ENCODE results near the genes SULT1C4 and MALL.

DNA sequence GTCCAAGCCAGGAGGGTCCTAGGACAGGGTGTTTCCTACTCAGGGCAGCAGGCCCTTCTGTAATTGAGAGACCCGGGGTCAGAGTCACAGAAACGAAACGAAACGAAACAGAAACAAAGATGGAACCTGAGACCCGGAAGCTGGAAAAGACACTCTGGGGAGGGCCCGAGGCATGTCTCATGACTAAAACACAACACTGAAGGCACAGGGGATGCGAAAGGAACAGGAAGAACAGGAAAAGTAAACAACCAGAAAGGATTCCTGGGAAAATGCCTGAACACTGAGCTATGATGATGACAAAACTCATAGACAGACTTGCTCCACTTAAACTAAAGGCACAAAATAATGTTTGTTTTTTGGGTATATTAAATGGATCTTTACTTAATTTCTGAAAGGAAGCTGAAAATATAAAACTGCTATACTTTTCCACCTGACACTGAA, 16.7 kb upstream of the SULT1C2 start:
- PRO-cap, result no peak

- PRO-cap, result no peak
These were observed at the start of gene SULT1C4 for GRCh38 chr2:108377504-108378499. TSS of gene SULT1C4 (plus strand) at chr2:108377954.

GRCh38 chr2:108448238-108448951, 611 bp upstream of the GCC2 start:
- PRO-cap, result no peak

DNA sequence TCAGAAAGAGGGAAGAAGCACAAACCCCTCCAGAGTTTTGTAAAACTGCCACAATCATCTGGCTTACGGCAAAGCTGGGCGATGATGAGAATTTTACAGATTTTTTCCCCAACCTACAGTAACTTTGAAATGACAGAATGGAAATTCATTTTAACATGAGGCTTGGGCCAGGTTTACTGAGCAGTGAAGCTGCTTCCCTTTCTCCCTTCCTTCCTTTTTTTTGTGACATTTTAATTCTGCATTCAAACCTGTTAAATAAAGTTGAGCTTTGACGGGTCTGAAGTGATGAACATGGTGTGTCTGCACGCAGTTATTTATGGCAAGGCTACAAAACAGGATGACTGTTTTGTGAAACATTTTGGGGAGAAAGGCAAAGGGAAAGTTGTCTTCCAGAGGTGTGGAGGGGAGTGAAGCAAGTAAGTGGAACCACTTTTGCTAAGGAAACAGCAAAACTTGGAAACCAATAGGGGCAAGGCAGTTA, 61.7 kb upstream of the RANBP2 start:
- PRO-cap, result no peak

GRCh38 chr2:108753354-108753896, 33.1 kb upstream of the CCDC138 start:
- PRO-cap, result no peak

- PRO-cap, result no peak
These were observed 22.9 kb upstream of the CCDC138 start for GRCh38 chr2:108763202-108764465.

DNA sequence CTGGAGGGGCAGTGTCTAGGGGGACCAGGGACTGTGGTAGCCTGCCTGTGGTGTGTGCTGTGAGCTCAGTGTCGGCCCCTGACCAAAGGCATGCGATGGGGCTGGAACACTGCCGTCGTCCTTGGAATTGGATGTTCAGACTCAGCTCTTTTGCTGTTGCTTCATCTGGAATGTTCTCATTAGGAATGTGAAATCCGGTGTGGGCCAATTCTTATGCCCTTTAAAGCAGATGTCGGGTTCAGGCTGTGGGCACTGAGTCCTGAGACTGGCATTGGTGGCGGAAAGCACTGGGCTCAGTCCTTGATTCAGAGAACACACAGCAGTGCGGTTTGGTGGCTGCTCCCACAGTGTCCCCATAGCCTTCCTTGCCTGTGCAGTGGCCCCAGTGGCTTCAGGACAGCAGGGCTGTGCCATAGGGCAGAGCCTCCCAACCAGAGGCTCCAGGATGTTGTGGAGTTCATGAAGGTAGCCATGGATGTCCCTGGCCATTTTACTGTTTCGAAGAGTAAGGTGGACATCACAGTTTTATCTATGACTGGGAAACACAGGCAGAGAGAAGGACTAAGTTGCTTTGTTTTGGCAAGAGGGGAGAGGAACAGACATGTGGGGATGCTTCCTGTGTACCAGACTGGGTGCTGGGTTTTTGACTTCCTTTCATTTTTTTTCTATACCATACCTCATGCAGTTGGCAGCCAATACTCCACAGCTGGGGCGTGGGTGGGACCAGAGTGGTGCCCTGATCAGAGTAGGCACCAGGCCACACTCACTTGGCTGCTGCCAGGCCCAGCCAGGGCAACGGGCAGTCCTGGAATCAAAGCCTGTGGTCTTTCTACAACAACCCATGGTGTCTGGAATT, 44.9 kb downstream of the SH3RF3 start:
- PRO-cap, result no peak

- PRO-cap, result no peak
These were observed 109.6 kb downstream of the SH3RF3 start for GRCh38 chr2:109238497-109239025.

DNA sequence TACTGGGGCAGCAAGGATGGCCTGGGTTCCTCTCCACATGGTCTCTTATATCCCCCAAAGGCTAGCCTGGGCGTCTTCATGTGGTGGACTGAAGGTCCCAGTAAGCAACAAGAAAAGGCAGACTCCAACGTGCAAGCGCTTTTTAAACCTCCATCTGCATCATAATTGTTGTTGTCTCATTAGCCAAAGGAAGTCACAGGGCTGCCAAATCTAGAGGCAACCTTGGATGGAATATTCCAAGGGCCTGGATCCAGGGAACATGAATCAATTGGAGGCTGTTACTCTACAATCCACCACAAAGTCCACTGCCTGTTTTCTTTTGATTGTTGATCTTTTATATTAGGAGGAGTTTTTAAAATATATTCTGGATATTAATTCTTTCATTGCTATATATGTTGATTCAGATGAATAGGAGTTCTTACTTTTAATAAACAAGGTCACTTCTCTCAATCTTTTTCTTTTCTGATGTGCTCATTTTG, 118.8 kb downstream of the SH3RF3 start:
- PRO-cap, result no peak

GRCh38 chr2:109459482-109460084, 154.2 kb downstream of the SEPTIN10 start:
- PRO-cap, result no peak

DNA sequence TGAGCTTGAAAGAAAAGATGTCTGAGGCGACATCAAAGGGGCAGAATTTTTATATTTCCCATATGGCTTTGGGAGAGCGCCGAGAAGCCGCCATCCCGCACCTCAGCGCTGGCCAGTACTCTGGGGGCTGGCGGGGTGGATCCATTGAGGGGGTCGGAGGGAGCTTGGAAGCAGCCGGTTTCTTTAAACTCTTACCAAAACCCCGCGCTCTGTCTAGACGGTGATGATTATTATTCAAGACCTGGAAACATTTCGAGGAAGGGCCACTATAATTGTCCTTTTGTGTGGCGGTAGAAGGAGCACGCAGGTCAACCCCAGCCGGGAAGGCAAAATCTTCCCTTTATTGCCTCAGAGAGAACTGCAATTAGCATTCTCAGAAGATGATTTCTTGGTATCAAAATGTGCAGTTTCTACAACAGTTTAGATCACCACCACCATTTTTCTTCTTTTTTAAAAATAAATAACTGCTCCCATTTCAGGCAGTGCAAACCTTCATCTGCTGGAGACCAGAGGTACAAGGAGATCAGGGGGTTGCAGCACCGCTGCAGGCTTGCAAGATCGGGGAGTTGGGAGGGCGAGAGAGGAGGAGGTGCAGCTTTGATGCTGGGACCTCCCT, 111.2 kb downstream of the SEPTIN10 start:
- PRO-cap, result no peak

DNA sequence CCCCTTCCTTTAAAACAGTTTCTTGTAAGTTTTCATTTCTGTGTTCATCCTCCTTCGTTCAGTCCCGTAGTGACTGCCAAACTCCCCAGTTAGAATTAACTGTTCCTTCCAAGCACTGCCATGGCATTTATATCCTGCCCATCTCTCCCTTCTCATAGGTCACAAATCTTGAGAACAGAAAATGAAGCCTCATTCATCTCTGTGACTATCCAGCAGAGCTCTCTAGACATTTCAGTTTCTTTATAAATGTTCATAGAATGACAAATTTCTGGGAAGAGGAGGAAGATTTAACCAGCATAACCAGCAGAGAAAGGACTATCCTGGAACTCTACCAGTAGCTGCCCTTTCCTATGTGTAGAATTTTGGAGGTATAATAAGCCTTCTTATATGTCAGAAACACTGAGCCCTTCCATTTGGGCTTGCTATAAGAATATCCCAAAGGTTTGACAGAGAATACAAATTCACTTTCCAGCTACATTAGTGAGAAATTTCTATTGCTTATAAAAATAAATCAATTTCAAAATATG, 57.9 kb downstream of the SEPTIN10 start:
- PRO-cap, result no peak

GRCh38 chr2:109601551-109602210, 12.1 kb downstream of the SEPTIN10 start:
- PRO-cap, result no peak

DNA sequence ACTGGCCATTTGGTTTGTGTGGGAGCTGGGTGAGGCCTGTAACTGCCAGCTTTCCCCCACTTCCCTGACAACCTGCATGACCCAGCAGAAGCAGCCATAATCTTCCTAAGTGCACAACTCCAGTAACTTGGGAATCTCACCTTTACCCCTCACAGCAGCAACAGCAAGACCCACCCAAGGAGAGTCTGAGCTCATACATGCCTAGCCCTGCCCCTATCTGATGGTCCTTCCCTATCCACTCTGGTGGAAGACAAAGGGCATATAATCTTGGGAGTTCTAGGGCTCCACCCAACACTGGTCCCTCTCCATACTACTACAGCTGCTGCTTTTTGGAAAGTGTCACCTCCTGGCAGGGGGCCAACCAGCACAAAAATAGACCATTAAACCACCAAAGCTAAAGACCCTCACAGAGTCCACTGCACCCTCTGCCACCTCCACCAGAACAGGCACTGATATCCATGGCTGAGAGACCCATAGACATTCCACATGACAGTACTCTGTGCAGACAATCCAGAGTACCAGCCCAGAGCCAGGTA, 8.2 kb downstream of the MALL start:
- PRO-cap, result no peak

DNA sequence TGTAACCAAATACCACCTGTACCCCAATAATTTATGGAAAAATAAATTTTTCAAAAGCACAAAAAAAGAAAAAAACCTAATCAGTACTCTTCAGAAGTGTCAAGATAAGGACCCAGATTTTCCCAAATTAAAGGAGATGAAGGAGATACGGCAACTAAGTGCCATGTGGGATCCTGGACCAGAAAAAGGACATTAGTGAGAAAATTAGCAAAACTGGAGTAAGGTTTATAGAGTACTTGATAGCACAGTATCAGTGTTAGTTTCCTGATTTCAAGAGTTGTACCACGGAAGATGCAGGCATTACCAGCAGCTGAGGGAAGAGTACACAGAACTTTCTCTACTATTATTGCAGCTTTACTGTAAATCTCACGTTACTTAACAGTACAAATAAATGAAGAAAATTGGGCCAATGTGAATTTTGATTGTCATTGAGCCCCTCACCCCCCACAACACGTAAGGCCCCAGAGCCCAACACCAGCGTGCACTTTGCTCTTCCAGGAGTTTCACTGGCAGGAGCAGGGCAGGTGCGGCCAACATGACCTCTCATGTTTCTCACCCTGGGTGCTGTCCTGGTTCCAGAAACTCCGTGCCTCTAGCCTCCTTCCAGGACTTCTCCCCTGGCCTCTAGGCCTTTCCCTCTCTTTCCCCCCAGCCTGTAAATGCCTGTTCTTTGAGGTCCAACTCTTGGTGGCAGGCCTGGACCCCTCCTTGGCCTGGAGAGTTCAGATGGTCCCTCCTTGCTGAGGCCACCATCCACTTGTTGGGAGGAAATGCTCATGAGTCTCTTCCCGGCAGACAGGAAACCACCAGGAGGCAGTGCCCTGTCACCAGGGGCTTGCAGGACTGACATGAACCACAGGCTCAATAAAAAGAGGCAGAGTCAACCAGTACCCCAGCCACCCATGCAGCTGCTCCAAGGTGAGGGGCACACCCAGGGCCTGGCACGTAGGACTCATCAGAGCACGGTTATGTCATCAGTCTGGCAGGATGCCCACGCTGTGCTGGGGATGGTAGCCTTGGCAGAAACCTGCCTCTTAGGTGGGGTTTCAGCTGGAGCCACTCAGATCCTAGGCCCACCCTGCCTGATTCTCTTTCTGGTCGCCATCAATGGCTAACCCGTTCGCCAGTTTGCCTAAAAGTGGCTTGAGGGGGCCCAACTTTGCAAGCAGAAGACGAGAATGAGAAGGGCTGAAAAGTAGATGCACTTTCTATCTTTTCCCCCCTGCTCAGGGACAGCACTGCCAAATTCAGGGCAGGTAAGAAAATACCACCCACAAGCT, 1.6 kb downstream of the MALL start:
- PRO-cap, result no peak

DNA sequence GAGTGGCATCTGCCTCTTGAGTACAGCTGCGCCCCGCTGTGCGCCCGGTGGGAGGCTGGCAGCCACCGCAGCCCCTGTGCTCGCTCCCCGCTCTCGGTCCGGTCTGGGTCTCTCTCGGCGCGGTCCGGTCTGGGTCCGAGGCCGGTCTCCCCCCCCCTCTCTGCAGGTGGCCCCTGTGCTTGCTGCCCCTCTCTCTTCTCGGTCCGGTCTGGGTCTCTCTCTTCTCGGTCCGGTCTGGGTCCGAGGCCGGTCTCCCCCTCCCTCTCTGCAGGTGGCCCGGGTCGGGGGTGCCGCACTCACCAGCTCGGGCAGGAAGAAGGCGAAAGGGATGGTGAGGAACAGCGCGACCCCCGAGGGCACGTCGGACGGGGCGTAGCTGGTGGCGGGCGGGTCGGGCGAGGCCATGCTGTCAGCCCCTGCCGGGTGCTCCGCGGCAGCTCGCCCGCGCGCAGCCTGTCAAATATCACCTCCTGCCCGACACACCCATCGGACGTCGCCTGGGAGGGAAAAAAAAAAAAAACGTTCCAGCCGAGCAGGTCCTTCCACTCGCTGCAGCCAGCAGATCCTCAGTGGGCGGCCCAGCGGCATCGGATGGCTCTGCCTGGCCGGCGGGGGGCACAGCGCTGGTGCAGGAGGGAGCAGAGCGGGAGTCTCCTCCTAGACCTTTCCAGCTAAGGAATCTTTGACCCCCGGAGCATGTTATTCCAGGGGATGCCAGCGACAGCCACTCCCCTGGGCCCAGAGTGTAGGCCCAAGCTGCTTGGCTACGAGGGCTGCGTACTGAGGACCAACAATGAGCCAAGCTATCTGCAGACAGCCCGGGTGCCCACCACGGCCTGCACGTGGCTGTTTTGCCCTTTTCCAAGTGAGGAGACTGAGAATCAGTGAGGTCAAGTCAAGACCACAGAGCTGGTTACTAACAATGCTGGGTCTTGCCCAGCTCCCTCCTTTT, at the start of gene MALL:
TSS of gene MALL (minus strand) at position 435 of the 952 bp plus-strand sequence.
- PRO-cap, result no peak

- PRO-cap, result no peak
These were observed 6.5 kb downstream of the BCL2L11 start for GRCh38 chr2:111127123-111127688.

- PRO-cap, result no peak
These were observed 373.0 kb downstream of the BCL2L11 start for GRCh38 chr2:111493664-111494188.

GRCh38 chr2:111624806-111625224, 259.2 kb downstream of the ANAPC1 start:
- PRO-cap, result no peak

DNA sequence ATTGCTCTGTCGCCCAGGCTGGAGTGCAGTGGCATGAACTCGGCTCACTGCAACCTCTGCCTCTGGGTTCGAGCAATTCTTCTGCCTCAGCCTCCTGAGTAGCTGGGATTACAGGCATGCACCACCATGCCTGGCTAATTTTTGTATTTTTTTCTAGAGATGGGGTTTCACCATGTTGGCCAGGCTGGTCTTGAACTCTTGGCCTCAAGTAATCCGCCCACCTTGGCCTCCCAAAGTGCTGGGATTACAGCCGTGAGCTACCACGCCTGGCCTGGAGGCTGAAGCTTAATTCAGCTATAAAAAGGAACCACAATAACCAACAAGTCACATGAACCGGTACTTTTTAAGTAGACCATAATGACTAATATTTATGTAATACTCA, 49.2 kb upstream of the TMEM87B start:
- PRO-cap, result no peak